Measurements from ENCODE around the genes HRC, RRAS and SCAF1.

DNA sequence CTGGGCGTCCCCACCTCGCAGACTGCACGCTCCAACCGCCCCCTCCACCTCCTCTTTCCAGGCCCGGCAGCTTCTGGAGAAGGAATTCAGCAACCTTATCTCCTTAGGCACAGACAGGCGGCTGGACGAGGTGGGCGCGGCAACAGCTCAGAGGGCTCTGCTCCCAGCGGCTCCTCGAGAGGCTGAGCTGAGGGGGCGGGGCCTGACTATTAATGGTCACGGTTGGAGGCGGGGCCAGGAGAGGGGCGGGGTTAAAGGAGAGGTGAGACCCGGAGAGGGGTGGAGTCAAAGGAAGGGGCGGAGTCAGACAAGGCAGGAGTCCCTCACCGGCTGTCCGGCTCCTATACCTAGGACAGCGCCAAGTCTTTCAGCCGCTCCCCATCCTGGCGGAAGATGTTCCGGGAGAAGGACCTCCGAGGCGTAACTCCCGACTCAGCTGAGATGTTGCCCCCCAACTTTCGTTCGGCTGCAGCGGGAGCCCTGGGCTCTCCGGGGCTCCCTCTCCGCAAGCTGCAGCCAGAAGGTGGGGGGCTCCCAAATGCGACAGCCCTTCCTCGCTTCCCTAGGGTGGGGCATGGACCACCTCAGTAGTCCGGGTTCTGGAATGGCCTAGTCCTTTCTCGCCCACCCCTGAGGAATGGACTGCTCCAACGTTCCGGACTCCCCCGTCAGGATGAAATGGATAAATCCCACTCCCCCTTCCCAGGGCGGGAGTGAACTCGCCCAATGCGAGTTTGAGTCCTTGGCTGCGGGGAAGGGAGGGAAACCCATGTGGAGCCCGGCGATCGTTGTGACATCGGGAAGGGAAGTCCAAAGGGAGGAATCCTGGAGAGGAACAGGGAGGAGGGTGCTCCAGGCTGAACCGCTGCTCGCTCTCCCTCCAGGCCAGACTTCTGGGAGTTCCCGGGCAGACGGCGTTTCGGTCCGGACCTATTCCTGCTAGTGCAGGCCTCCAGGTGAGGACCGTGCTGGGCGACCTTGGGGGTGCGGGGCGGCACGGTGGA lies 5.7 kb downstream of the HRC start:
- RRBS, result 2% methylated on average over 34 of the region's 58 CpGs

- RRBS, result no CpG with 5 or more reads among the region's 21 CpGs
Measured at GRCh38 chr19:49154749-49155687, at the start of gene HRC. HRC (minus strand) TSS chr19:49155396.

DNA sequence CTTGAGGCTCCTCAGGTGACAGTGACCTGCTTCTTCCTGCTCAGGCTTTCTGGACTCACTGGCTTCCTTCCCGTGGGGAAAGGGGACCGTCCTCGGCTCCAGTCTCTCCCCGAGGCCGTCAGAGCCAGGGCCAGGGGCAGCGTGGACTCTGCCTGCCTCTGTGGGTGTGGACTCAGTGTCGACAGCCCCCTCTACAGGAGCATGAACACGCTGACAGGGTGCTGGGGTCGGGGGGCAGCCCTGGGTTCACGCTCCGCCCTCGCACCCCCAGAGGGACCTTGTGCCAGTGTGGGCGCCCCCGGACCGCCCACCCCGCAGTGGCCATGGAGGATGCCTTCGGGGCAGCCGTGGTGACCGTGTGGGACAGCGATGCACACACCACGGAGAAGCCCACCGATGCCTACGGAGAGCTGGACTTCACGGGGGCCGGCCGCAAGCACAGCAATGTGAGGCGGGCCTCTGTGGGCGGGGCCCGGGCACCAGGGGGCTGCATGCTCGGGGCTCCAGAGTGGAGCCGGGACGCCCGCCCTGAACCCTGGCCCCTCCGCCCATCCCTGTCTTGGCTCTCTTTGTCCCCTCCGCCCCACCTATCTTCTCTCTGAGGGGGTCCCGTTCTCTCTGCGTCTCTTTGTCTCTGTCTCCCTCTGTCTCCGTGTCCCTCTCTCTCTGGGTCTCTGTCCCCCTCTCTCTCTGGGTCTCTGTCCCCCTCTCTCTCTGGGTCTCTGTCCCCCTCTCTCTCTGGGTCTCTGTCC lies 8.4 kb downstream of the TRPM4 start:
- RRBS, result 81% methylated on average over 5 of the region's 38 CpGs

DNA sequence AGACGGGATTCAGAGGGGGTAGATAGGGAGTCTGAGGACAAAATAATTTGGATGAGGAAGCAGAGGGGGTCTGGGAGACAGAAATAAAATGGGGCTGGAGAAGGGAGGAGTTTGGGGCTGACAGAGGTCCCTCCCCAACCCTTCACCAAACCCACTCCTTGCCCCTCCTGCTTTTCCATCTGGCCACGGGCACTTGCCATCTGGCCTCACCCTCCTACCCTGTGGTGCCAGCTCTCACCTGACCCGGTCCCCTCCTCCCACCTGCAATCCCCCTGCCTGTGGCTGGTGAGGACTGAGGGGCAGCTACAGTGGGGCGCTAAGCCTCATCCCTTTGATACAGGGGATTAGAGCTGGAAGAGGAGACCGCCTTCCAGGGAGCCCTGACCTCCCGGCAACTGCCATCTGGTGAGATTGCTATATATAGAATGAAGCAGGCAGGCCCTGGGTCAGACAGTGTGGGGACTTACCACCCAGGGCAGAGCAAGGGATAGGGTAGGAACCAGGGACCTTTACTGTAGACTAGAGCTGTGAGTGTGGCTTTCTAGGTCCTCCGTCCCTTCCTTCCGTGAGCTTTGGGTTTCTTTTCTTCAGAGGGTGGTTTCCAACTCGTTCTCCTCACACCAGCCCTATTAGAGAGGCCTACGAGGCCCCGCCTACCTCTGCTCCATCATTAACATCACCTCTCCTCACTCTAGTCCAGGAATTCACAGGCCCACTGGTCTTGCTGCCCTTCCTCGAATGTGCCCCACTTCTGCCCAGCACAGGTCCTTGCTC lies 7.6 kb downstream of the KASH5 start:
- RRBS, result no CpG with 5 or more reads among the region's 12 CpGs

DNA sequence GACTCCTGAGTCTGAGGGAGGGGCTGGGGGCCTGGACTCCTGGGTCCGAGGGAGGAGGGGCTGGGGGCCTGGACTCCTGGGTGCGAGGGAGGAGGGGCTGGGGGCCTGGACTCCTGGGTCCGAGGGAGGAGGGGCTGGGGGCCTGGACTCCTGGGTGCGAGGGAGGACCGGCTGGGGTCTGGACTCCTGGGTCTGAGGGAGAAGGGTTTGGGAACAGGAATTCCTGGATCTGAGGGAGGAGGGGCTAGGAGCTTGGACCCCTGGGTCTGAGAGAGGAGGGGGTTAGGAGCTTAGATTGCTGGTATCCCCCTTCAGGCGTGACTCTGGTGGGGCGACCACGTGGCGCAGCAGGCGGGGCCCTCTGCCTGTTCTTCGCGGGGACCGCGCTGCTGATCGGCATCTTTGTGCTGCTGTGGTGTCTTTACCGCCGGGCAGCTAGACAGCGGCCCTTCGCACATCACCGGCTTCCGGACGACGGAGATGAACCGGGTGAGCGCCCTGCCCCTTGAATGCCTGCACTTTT lies 2.5 kb downstream of the GFY start:
- RRBS, result 2% methylated on average over 2 of the region's 25 CpGs

DNA sequence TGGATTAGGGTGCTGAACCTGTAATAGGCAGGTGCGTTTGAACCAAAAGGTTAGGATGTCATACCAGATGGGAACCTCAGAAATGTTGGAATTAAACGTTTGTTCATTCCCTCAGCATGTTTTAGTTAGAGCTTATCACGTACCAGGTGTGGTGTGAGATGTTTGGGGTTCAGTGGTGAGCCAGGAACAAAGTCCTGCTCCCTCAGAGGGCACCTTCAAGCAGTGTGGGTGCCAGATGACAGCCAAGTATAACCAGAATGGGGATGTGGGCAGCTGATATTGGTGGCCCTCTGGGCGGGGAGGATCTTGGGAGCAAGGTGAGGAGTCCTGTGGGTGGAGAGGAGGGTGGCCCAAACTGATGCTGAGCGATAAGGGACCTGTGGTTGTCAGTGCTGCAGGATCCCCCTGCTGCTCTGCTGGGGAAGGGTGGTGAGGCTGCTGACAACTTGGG lies 2.6 kb downstream of the RPS11 start:
- RRBS, result no CpG with 5 or more reads among the region's 5 CpGs

DNA sequence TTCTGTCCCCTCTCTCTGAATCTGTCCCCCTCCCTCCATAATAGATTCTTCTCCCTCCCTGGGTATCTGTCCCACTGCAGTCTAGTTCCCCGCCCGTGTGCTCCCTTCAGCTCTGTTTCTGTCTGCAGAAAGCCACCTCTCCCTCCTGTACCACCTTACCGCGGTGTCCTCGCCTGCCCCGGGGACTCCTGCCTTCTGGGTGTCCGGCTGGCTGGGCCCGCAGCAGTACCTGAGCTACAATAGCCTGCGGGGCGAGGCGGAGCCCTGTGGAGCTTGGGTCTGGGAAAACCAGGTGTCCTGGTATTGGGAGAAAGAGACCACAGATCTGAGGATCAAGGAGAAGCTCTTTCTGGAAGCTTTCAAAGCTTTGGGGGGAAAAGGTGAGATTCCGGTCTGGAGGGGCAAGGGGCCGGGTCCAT lies 1.3 kb downstream of the FCGRT start:
- RRBS, result no CpG with 5 or more reads among the region's 13 CpGs

DNA sequence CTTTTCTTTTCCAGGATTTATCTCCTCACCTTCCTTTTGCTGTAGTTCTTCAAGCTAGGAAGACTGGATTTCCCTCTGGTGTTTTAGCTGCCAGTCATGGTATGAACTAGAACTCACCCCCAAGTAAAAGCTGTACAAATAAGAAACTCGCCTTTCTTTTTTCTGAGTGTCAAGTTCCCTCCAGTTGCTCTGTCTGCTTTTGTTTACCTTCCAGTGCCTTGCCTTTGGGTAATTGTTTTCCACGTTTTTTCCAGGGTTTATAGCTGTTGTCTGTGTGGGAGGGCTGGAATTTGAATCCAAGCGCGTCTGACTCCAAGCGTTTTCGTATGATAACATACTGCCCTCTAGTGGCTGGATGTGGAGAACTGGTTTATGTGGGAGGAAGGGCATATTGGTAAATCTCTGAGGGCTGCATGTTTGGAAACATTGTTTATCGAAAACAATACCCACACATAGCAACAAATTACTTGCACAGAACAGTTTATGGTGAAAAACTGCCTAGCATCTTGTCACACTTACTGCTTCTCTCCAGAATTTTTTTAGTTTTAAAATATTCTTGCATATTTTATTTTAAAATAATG lies 19.1 kb downstream of the RCN3 start:
- RRBS, result no CpG with 5 or more reads among the region's 7 CpGs

DNA sequence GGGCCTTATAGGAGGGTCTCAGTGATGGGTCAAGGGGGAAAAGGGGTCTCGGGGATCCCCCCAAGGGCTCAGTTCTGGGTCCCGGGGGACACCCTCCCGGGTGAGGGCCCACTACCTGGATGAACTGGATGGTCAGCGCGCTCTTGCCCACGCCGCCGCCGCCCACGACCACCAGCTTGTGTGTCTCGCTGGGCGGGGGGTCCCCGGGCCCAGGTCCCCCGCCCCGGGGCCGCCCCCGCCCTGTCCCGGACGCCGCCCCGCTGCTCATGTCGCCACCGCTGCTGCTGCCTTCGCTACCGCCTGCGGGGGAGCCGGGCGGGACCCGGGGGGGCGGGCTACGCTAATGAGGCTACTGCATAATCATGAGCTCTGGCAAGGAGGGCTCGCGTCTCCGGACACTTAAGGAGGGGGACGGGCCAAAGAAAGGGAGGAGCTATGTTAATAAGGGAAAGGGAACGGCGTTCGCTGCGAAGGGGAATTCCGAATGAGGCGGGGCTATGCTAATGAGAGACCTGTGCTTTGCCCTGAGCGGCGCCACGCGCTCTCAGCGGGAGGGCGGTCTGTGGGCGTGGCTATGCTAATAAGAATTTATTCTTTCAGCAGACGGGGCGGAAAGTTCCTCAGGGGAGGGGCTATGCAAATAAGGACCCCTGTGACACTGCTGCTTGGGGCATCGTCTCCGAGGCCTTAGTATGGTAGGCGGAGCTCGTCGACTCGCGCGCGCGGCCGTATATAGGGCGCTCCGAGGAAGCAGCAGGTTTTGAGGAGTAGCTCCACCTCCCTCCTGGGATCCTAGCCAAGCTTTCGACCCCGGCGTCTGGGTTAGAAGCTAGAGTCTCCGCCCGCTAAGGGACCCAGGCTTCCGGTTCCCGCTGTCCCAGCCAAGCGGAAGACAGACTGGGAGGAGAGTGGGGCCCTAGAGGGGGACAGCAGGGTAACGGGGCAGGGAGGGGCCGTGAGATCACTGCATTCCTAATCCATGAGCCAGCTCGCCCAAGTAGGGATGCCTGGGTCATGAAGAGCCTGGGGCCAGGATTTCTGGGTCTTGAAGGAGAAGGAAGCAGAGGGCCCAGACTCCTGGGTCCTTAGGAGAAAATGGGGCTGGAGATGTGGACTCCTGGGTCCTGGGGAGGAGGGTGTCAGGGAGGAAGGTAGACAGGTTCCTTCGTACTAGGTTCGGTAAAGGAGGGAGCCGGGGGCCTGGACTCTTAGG lies at the start of gene RRAS:
Gene RRAS (minus strand): TSS at position 313 of the 1,213 bp plus-strand sequence.
- RRBS, result 2% methylated on average over 25 of the region's 77 CpGs

DNA sequence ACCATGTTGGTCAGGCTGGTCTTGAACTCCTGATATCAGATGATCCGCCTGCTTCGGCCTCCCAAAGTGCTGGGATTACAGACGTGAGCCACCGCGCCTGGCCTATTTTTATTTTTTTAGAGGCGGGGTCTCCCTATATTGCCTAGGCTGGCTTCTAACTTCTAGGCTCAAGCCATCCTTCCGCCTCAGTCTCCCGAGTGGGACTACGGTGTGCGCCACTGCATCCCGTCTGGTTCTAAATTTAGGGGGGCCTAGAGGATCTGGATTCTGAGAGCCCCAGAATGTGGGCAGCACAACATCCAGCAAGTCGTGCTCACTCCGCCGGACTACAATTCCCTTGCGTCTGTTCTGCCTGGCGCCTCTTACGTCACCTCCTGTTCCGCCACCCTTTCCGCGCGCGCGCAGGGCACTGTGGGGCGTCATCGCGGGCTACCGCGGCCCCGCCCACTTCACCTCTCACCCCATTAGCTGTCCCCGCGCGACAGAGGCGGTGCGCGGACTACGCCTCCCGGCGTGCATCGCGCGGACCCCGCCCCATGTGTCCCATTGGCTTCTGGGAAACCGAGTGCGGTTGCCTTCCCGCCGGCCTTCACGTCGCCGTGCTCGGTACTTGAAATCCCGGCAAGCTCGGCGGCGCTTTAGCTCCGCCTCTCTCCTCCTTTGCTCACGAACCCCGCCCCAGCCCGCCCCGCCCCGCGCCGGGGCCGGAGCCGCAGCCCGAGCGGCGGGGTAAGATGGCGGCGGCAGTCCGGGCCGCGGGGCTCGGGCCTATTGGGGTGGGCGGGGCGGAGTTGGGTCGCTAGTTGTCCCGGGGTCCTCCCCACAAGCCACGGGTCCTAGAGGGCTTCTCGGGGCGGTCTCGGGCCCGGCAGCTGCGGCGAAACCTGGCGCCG lies at the start of gene SCAF1:
Gene SCAF1 (plus strand): TSS at position 696 of the 893 bp plus-strand sequence.
- RRBS, result 2% methylated on average over 50 of the region's 86 CpGs

DNA sequence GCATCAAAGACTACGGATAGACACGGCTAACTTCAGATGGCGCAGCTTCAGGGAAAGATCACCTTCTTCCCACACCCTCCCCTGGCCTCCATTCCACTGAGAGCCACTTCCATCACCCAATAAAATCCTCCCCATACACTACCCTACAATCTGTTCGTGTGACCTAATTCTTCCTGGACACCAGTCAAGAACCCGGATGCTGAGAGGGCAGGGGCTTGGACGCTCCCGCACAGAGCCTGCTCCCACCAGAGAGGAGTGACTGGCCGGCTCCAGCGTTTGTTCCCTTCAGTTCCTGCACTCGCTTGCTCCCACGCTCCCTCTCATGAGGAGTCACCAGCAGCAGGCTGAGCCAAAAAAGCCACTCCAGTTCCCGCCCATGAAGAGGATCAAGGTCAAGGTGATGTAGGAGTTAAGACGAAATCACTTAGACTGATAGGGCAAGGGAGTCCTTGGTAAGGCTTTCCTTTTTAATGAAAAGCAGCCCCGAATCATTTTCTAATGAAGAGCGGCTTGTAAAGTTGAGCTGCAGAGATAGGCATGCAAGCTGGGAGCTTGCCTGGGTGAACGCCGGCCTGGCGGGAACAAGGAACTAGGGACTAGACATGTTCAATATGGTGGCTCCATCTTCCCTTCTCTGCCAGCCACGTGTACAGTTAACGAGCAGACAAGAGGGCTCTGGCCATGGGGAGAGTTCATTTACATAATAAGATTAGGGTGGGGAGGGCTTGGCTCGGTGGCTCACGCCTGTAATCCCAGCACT lies 35.6 kb downstream of the TSKS start:
- RRBS, result 44% methylated on average over 3 of the region's 22 CpGs

DNA sequence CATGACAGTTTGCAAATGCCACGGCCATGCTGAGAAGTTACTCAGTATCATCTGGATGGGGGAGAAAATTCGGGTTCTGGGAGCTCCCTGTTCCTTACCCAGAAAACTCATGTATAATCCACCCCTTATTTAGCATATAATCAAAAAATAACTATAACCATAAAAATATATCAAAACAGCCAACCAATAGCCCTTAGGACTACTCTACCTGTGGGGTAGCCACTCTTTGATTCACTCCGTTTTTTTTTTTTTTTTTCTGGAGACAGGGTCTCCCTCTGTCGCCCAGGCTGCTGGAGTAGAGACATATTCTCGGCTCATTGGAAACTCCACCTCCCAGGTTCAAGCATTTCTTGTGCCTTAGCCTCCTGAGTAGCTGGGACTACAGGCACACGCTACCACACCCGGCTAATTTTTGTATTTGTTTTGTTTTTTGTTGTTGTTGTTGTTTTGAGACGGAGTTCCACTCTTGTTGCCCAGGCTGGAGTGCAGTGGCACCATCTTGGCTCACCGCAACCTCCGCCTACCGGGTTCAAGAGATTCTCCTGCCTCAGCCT lies 34.5 kb downstream of the TSKS start:
- RRBS, result 93% methylated on average over 1 of the region's 11 CpGs

GRCh38 chr19:49828963-49829319 lies 10.9 kb downstream of the MED25 start:
- RRBS, result no CpG with 5 or more reads among the region's 7 CpGs

DNA sequence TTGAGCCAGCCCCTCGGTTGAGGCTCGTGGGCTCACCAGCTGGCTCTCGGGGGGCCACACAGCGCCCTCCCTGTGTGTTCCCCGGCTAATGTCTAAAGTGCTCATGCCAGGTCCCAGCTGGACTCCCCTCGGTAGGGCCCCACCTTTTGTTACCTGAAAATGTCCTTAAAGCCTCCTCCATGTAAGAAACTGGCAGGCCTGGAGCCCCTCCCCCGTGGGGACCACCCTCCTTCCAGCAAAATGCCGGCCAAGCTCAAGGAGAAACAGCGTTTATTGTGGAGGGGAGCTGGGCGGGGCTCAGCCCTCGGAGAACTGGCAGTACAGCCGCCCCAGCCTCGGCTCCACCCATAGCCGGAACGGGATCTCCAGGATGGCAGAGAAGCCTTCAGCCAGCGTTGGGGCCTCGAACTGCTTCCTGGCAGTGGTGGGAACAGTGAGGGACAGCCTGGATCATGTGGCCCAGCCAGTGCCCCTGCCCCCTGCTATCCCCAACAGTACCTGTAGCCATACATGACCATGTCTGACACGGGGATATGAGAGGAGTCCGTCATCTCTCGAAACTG lies 6.3 kb downstream of the PNKP start:
- RRBS, result 4% methylated on average over 5 of the region's 20 CpGs

DNA sequence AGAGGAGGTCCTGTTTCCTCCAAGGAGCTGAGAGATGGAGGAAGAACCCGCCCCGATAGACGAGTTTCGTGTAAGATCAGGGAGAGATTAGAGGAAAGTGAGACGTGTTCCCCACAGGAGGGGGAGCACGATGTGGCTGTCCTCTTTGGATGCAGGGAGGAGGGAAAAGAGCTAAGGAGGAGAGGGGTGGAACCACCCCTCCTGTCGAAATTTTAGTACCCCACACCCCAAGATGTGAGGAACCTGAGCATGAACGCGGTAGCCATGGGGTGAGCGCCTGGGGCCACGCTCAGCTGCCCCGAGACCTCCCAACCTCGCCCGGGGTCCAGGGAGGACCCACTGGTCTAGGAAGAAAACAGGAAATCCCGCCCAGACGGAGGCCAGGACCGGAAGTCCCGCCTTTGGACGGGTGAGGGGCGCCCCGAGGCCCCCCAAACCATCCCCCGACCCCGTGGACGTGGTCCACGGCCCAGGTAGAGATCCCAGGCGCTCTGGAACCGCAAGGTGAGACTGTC lies 1.2 kb downstream of the AKT1S1 start:
- RRBS, result 2% methylated on average over 4 of the region's 27 CpGs

GRCh38 chr19:49972005-49972429 lies 11.0 kb upstream of the SIGLEC11 start:
- RRBS, result 10% methylated on average over 2 of the region's 13 CpGs

GRCh38 chr19:50187572-50188367 lies 15.7 kb upstream of the MYH14 start:
- RRBS, result 69% methylated on average over 3 of the region's 24 CpGs

DNA sequence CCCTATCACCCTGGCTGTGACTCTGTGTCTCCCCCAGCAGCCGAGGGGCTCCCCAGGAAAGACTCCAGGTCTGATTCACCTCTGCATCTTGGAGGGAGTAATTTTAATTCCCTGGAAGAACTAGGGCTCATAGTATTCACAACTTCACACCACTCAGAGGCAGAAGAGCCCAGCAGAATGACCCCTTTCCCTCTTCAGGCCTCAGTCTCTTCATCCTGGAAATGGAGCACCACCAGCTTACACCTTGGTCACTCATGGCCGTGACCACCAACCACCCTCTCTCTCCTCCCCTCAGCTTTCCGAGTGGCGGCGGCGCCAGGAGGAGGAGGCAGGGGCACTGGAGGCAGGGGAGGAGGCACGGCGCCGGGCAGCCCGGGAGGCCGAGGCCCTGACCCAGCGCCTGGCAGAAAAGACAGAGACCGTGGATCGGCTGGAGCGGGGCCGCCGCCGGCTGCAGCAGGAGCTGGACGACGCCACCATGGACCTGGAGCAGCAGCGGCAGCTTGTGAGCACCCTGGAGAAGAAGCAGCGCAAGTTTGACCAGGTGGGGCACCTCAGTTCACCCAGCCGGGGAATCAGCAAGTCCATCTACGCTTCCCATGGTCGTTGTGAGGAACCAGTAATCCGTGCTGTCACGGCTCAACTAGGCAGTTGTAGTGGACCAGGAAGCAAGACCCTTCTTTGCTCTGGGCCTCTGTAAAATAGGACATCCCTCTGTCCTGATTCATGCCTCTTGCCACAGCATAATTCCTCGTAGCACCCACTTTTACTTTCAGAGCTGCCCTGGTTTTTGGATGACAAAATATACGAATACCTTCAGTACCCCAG lies 47.7 kb downstream of the KCNC3 start:
- RRBS, result 83% methylated on average over 11 of the region's 29 CpGs

DNA sequence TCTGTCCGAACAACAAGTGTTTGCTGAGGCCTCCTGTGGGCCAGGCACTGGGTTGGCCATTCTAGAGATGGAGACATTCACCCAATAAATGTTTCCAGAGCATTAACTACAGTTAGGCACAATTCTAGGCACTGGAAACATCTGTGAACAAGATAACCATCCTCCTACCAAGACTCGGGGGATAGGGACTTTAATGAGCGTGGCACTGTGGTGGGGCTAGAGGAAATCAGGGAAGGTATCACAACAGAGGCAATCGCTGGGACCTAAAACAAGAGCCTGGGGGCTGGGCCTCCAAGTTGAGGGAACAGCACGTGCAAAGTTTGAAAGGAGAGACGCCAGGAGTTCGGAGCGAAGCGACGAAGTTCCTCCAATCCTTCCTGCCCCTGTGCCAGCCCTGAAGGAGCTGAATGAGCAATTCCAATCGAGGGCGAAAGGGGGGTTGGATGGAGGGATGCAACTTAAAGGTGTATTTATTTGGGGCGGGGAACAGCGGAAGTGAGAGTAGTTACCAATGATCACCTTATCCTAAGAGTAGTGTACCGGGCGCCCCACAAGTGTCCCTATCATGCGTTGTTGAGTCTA lies 773 bp upstream of the POLD1 start:
- RRBS, result no CpG with 5 or more reads among the region's 17 CpGs

DNA sequence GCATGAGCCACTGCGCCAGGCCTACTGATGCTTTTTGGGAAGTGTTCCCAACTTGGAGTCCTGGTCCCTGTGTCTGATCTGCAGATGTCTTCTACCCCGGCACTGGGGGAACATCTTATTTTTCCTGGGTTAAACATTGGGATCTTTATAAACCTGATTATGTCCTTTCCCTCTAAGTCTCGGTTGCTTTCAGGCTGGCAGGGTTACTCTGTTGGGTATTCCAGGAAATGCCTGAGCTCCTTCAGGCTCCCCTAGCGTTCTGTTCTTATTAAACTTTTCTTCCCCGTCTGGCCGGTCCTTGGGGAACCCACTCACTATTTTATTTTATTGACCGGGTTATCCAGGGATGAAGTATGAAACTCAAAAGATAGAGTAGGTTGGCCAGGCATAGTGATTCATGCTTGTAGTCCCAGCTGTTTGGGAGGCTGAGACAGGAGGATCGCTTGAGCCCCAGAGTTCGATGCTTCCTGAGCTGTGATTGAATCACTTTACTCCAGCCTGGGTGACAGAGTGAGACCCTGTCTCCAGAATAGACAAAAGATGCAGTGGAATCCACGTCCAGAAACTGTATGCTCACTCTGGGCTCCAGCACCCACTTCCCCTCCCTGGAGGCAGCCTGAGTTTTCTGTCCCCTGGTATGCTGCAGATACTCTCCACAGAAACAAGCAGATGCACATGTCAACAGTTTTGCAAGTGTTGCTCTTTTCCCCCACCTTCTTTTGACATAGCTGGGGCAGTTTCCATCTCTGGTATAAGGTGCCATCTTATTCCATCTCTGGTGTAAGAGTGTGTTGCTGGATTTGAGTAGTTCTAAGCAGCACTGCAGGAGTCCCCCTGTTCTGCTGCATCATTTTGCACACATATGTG lies 7.9 kb upstream of the GARIN5A start:
- RRBS, result no CpG with 5 or more reads among the region's 10 CpGs

Data from zone of skin (tissue), 1 donor.